H7 (cell line): ENCODE data around the gene CCDC134.

DNA sequence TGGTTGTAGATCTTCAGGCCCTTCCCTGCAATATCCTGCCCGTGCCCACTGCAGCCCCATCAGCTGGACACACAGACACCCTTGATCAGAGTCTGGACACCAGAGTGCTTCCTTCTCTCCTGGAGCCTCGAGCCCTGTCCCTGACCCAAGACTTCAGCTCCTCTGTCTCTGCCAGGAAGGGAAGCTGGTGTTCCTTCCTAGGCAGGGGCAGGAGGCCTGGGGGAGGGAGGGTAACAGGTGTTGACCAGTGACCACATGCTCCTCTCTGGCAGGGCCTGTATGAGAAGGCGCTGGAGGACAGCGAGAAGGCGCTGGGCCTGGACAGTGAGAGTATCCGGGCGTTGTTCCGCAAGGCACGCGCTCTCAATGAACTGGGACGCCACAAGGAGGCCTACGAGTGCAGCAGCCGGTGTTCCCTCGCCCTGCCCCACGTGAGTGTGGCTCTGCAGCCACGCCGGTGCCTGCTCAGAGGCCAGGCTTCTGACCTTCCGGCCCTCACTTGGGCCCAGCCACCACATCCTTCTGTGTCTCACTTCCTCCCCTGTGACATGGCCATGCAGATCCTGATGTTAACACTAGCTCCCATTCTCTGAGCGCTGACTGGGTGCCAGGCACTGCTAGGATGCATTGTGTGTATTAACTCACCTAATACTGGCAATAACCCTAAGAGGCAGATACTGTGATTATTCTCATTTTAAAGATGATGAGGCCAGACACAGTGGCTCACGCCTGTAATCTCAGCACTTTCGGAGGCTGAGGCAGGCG is 25.8 kb downstream of the ZC3H7B start:
- RAMPAGE, long total RNA, result no peak

GRCh38 chr22:41344023-41344462 is 37.7 kb upstream of the TEF start:
- RAMPAGE, long total RNA, result no peak

GRCh38 chr22:41432010-41432506 is 14.5 kb downstream of the TOB2 start:
- RAMPAGE, long total RNA, result no peak

DNA sequence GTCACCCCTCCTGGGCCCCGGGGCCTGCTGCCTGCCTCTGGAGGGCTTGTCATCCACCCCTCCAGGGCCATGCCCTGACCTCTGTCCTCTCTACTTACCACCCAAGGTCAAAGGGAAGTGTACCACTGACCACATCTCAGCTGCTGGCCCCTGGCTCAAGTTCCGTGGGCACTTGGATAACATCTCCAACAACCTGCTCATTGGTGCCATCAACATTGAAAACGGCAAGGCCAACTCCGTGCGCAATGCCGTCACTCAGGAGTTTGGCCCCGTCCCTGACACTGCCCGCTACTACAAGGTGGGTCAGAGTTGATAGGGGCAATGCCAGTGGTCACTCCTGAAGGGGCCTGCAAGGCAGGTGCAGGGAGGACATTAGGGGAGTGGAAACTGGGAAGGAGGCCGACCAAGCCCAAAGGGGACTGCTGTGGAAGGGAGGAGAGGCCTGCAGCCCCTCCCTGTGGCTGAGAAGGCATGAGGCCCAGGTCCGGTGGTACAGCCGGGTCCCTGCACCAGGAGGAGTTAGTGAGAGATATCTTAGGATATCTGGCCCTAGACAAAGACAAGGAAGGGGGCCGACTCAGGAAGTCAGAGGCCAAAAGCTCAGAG is 18.0 kb downstream of the POLR3H start:
- RAMPAGE, long total RNA, result no peak

GRCh38 chr22:41531470-41531709 is 12.9 kb downstream of the POLR3H start:
- RAMPAGE, long total RNA, result no peak

DNA sequence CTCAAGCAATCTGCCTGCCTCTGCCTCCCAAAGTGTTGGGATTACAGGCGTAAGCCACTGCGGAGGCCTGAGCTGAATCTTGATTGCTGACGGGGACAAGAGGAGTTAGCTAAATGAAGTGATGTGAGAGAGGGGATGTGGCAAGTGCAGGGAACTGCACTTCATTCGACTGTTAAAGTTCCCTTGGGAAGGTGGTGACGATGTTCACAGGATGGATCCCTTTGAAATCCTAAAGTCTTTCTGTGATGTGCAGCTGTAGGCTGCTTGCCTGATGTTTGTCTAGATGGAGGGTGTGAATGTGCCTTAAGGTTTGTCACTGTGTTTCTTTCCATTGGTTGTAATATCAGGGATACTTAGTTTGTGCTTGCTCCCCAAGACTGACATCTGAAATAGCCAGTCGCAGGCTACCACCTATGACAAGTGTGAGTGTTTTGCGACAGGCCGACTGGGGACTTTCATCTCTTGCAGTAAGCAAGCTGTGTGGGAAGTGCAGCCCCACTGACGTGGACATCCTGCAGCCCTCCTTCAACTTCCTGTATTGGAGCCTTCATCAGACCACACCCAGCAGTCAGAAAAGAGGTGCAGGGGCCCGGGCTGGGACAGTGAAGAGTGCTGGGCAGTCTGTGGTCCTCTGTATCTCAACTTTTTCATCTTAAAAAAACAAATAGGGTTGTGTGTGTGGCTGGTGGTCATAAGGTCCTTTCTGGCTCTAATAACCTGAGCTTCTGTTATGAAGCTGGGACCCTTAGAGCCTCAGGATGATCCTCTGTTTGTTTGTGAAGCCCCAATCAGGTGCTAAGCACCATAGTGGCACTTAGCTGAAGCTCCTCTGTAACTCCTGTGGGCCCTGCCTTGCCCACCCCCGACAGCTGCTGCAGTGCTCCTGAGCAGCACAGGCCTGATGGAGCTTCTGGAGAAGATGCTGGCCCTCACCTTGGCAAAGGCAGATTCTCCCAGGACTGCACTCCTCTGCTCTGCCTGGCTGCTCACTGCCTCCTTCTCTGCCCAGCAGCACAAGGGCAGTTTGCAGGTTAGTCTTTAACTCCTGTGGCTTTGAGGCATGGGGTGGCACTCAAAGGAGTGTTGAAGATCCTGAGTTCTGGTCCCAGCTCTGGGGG is 19.3 kb upstream of the CCDC134 start:
- RAMPAGE, long total RNA, result no peak

DNA sequence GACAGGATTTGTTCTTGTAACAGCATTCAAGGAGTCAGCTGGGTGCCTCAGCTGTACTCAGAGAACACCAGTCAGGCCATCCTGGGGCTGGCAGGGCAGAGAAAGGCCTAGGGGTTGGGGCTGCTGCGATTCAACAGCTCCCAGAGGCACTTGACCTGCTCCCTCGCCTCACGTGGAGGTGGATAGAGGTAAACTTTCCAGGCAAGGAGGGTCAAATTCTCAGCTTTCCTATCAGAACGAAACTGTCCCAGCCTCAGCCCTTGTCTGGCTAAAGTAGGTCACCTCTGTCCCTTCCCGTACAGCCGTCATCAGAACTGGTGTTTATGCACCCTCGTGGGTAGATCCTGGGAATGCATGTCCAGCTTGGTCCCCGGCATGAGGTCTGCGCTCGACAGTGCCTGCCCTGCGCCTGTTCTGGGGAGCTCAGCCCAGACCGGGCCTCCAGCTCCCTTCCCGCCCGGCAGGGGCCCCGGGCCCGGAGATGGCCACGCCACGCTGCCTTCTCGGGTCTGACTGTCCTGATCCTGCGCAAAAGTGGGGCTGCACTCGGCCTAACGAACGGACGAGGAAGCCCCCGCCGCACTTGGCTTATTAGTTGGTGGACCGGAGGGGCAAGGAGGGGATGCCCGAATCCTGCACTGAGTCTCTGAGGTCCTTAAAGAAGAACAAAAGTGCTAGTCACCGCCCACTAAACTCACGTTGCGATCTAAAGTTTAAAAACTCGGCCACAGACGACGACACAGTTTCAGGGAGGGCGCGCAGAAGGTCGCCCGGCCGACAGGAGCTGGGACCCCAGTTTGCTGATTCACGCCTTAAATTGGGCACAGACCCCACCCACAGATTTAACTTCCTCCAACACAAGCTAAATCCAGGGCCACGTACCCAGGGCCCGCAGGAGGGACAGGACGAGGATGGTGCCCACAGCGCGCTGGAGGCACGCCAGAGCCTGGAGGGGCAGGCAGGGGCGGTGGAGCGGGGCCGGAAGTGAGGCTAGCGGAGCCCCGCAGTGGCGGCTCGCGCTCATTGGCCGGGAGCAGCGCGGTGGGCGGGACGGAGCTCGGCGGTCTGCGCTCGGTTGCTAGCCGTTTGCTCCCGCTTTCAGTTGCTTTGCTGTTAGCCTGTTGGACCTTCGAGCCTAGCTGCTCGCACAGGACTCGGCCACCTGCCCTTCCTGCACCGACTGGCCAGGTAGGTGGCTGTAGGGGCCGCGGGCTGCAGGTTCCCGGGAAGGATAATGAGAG is at the start of gene CCDC134:
Gene CCDC134, plus strand, starts transcription at position 1,101 of the 1,241 bp plus-strand sequence.
- RAMPAGE, long total RNA, result start-site peak on the plus strand centred at position 1,052 of the sequence, 45 bp wide, 34 reads

DNA sequence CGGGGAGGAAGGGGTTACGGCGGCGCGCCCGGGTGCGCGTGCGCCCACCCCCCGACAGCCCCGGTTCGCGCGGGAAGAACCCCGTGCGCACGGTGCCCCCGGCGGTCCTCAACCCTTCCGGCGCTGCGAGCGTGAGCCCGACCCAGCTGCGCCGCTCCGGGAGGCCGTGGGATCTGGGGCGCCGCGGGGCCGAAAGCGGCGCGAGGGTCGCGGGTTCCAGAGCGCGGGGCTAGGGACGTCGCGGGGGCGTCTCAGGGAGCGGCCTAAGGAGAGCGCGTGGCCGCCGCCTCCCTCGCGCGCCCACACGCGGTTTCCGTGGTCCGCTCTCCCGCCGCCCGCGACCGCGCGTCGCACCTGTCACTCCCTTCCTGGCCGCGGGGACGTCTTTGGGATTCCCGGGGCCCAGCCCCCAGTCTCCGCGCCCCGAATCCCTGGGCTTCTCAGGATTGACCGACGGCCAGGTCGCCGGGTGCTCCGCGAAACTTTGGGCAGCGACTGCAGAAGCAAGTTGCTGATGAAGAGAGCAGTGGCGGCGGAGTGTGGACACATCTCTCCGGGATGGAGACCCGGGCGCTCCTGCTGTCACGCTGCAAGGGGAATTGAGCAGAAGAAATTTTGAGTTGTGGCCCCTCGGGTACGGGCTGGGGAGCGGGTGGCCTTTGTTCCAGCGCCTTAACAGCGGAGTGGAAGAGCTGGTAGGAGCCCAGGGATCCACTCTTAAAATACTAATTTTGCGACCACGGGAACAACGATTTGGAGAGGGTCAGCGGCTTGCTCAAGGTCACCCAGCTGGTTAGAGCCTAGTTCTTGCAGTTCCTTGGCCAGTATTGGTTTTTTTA is 708 bp downstream of the SREBF2 start:
- RAMPAGE, long total RNA, result no peak

GRCh38 chr22:41870821-41871352 is 38.0 kb downstream of the SREBF2 start:
- RAMPAGE, long total RNA, result no peak

- RAMPAGE, long total RNA, result no peak
Measured at GRCh38 chr22:41888097-41888976, 26.5 kb downstream of the SHISA8 start.

GRCh38 chr22:41976236-41977125 is 7.2 kb downstream of the SEPTIN3 start:
- RAMPAGE, long total RNA, result no peak

GRCh38 chr22:42144318-42144851 is 13.8 kb upstream of the CYP2D6 start:
- RAMPAGE, long total RNA, result no peak

DNA sequence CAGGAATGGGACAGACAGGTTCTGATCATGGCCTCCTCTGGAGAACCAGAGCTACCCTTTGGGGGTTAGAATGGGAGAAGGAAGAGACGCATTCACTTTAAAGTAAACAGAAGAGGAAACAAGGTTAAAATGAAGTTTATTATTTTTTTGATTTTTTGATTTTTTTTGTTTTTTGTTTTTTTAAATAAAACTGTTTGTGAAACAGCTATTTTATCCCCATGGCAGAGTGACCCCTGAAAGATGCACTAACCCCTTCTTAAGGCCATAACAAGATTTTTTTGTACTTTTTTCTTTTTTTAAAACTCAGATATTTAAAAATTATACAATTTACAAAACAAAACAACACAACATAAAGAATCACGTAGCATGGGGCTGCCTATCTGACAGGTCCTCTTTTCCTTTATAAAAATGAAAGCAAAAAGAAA is 29.3 kb upstream of the CYP2D6 start:
- RAMPAGE, long total RNA, result no peak

- RAMPAGE, long total RNA, result no peak
Measured at GRCh38 chr22:42316100-42316395, 45.6 kb upstream of the TCF20 start.

DNA sequence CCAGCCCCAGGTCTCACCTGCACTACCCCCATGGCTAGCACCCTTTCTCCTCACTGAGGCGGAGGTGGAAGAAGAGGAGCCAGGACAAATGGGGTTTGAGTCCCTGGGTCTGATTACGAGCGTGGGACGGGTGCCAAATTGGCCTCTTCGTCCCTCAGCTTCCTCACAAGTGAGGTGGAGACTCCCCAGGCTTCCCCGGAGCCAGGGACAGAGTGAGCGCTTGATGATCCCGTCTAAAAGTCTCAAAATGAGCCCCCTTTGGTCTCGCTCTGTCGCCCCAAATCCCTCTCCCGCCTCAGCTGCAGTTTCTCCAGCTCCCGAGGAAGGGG is 64.1 kb downstream of the NFAM1 start:
- RAMPAGE, long total RNA, result no peak

GRCh38 chr22:42440059-42440561 is 7.9 kb upstream of the NFAM1 start:
- RAMPAGE, long total RNA, result no peak

GRCh38 chr22:42508922-42509439 is 10.6 kb downstream of the RRP7A start:
- RAMPAGE, long total RNA, result no peak

DNA sequence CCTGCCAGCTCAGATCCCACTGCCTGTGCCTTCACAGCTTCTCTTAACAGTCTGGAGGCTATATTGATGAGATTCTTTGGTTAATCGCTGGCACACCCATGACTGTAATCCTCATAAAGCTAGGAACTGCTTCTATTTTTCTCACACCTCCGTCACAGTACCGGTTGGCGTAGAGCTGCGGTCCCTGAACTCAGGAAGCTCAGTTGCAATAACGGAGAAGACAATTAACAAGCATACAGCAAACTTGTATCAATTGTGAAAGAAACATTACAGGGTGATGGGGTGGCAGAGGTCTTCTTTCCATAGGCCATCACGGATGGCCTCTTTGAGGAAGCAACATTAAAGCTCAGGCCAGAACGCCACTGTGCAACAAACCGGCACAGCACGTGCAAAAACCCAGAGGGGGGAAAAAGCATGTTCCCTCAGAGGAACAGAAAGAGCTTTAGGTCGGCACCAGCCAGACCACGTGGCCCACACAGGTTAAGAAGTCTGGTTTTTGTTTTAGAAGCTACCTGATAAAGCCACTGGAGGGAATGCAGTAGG is 854 bp downstream of the RRP7A start:
- RAMPAGE, long total RNA, result no peak

DNA sequence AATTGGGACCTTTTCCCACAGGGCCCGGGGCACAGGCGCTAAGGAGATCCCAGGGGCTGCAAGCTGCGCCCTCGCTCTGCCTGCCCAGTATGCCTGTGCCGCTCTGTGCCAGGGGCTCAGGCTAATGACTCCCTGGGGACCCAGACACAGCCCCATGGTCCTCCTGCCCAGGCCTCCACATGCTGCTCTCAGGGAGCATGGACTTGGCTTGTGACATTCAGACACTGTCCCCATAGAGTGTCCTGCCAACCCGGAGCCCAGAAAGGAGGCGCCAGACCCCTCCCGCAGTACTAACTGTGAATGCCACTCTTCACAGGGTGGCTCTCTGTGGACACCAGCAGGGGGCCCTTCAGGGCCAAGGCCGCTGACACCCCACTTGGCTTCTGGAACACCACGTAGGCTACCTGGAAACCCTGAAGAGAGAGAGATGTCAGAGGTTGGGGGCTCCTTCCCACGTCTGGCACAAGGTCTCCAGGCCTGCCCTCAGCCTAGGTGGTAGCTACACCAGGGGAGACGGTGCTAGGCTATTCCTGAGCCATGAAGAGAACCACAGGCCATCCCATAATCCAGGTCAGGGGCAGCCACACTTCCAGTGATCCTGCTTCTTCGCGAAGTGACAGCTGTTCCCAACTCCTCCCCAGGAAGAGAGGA is 23.1 kb downstream of the SERHL2 start:
- RAMPAGE, long total RNA, result no peak

DNA sequence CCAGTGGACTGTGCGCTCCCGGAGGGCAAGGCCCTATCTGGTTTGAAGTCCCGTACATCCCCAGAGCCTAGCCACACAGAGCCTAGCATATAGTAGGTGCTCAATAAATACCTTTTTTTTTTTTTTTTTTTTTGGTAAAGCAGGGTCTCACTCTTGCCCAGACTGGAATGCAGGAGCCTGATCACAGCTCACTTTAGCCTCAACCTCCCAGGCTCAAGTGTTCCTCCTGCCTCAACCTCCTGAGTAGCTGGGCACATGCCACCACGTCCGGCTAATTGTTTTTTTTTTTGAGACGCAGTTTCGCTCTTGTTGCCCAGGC is 700 bp upstream of the CYB5R3 start:
- RAMPAGE, long total RNA, result no peak